LUHMES (cell line): ENCODE measurements around a stretch of chr1.

DNA sequence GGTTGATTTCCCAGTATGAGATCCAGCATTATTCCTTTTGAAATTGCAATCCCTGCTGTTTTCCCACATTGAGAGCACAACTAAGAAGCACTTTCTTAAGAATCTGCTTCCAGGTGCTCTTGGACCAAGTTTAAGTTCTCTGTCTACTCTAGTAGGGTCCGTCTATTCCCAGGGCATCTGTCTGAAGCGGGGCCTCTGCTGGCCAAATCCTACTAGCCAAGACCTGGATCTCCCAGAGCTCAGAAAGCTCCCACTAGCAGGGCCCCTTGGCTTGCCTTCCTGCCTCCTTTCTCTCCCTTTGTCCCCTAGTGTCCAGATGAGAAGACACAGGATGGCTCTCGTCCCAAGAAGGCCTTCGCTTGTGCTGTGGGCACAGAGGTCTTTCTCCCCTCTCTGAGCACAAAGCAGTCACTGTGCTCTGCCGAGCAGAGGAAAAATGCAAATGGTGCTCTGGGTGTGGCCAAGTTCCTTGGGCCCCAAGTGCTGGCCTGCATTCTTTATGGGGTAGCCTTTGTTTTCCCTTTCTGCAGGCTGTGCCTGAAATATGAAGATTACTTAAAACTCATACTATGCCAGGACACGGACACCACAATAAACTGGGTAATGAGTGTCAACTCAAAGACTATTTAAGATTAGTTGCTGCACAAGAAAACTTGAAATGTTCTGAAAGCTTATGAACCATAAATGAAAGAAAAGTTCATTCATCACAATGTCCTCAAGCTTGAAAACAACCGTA, 13.0 kb upstream of the GPR137B start:
- PRO-cap: no peak

- PRO-cap: no peak
Measured at GRCh38 chr1:236143418-236144035, 1.2 kb downstream of the GPR137B start.

DNA sequence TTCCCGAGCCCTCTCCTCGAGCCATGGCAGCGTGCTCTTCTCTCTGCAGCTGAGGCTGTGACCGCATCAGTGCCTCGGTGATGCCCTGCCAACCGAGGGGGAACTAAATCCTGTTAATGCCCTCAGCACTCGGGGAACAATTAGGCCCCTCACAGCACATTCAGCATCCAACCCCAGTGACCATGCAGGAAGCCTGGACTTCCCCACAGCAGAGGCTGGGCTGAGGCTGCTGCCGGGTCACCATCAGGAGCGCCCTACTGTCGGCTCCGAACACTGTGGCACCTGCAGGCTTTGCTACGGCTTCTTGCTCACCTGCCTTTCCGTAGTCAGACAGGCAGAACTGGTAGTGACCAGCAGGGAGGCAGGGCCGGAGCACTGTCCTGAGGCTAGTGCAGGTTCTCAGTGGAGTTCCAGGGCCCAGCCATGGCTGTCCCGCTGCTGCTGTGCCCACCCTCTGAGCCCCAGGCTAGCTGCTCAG, 8.1 kb downstream of the GPR137B start:
- PRO-cap: no peak

DNA sequence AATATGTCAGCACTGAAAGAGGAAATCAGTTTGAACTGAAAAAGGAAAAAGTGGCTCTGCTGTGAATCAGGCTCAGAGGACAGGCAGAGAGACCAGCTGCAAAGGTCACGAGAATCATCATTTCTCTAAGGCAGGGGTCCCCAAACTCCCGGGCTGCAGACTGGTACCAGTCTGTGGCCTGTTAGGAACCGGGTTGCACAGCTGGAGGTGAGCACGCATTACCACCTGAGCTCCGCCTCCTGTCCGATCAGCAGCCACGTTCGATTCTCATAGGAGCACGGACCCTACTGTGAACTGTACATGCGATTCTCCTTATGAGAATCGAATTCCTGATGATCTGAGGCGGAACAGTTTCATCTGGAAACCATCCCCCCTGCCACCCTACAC, 50.6 kb upstream of the ERO1B start:
- PRO-cap: no peak

GRCh38 chr1:236551184-236551917, 27.6 kb downstream of the LGALS8 start:
- PRO-cap: no peak

- PRO-cap: no peak
Measured at GRCh38 chr1:236687742-236687990, 1.4 kb downstream of the ACTN2 start.

DNA sequence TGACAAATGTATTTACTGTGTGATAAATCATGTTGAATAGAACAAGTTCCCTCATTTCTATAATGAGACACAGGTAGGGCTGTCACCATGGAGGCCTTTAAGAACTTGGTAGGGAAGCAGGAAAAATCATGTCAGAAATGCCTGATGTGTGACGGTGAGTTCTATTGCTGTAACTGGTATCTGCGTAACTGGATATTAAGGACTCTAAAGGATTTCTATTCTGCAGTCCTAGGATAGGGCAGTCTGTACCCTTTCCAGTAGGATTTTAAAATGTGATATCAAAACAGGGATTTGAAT, 15.5 kb downstream of the ACTN2 start:
- PRO-cap: no peak

DNA sequence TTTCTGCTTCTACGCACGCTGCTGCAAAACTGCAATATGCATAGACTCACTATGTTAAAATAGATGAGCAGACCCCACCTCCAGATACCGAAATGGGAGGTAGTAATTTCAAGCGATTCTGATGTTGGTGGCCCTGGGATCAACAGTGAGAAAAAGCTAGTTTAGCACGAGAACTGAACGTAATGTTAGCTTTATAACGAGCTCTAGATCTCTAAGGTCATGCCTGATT, 1.0 kb downstream of the MTR start:
- PRO-cap: no peak

DNA sequence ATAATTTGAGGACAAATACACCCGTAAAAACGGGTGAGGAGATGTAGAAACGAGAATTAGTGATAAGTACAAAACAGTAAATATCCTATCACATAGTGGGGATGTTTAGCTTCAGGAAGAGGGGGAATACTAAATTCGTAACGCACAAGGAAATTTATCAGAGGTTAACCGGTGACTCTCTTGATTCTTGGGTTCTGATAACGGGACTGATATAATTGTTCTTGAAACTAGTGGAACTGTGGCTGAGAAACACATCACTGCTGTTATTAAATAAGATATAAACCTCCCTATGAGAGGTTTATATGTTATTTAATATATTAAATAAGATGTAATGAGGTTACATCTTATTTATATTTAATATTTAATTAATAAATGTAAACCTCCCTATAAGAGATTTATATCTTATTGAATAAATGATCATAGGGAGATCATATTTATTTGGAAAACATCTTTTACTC, 1.4 kb downstream of the MTR start:
- PRO-cap: no peak

DNA sequence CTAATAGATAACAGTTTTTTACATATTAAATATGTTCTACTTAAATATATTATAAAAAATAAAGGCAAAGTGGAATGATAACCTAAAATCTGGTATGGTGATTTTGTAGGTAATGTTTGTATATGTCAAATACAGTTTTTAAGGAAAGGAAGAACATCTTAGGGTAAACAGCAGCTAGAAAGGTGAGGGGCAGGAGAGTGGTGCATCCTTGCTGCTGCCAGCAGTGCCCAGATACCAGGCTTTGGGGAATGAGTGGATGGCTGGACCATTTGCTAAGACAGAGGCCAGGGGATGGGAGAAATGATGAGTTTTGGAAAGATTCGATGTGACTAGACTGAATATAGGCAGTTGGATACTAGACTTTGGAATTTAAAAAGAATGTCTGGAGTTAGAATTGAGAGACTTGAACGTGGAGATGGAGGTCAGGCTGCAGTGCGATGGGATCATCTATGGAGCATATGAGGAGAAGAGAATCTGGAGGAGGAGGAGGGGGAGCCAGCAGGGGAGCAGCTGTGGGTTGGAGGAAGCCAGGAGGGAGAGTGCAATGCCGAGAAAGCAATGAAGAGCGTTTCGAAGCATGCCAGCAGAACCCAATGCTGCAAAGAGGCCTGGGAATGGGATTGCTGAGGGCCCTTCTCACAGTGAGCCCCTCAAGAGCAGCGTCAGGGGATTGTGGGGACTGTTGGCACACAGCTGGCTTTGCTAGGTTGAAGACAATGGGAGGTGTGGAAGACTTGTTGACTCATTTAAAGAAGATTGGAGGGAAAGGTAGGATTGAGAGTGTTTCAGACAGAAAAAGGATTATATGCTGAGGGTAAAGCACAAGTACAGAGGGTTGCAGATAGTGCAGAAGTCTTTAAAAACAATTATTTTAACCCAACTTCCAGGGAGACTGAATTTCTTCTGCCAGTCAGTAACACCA, 103.4 kb downstream of the MT1HL1 start:
- PRO-cap: no peak

DNA sequence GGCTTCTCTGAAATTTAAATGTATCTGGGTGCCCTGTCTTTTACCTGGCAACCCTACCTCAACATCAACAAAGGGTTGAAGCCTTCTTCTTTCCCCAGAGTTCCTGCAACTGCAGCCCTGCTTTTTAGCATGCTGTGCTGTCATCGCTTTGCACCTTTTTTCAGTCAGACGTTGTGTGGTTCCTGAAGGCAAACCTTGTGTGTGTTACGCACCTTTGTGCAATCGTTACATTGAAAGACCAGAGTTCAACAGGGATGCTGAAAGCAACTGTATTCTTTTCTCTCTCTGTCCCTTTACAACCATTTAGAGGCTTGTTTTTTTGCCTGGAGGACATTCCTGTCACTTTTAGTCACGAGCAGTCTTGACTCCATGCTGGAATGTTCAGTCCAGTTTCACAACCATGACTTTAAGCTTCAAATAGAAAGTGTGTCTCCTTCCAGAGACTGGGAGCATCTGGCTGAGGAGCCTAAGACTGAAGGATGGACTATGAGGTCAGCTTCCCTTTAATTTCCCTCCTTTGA, 10.7 kb upstream of the RYR2 start:
- PRO-cap: no peak

- PRO-cap: no peak
Measured at GRCh38 chr1:237047872-237048479, 6.0 kb downstream of the RYR2 start.

DNA sequence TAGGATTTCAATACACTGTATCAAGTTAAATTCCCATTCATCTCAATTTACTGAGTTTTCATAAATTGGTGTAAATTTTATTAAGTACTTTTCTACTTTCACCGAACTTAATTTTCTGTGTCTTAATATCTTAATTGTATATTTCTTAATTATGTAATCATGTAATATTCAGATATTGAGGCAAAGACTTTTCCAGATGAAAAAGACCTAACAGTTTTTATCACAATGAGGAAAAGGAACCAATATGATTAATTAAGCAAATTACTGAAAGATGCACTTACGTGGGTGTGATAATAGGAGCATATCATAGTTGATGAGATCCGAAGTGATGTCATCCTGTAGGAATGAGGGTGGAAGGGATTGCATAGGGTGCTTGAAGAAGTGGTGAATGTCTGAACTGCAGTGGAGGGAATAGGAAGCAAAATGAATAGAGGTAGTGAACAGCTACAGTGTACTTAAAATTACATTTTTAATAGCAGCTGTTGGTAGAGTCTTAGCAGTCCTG, 155.4 kb downstream of the RYR2 start:
- PRO-cap: no peak

DNA sequence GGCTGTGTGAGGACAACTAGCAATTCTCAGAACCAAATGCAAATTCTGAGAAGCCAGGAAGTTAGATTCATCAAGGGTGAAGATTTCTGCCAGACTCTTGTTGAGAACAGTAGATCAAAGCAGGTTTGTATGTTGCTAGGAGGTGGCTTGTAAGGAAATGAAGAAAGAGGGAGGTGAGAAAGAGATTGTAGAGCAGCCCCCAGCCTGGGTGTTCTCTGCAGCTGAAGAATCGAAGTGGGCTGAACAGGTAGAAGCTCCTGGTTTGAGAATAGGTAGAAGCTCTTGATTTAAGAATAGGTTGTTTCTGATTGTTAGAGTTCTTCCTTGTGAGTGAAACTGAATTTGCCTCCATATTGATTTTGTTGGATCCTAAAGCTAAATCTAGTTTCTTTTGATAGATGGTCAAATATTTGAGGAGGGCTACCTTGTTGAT, 153.9 kb downstream of the ZP4 start:
- PRO-cap: no peak

DNA sequence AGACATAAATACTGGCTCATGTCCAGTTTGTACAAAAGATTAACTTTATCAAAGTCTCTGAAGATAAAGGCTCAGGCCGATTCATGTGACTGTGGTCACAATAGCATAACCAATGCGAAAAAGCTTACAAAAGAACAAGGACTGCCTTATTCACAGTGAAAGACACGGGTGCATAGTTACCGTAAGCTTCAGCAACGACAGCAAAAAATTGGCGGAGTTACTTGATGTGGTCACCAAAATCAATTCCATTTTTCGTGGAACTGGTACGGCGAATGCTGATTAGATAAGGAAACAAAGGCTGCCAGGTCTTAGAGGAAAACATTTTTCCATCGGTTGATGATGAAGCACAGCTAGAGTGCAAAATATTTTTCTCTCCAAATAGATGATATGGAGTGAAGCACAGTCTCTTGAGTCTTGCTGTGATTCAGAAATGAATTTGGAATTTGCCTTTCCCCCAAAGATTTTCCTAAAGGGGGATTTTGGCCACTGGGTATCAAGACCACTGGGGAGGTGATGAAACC, 173.4 kb upstream of the CHRM3 start:
- PRO-cap: no peak

DNA sequence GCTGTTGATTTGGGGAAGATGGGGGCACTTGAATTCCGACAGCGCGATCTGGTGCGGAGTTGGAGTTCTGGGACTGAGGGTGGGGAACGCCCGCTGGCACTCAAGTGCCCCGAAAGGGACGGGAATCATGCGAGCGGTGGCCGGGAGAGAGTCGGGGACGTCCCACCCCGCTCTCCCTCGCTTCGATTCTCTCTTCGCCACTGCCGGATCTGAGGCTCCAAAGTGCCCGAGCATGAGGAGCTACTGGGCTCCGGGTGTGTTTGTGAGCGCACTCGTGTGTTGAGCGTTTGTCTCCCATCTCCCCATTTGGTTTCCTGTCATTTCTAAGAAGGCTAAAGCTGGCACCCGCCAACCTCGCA, 1.0 kb downstream of the CHRM3 start:
- PRO-cap: no peak

DNA sequence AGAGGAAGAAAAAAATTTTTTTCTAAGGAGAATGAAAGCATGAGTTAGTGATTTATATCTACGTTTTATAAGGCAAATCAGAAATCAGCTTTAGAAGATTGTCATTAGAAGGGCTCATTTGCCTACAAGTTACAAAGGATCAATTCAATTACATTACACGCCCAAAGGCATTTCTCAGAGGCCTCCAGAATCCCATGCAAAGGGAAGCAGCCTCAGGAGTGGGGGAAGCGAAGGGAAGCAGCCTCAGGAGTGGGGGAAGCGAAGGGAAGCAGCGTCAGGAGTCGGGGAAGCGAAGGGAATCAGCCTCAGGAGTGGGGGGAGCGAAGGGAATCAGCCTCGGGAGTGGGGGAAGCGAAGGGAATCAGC, 206.2 kb downstream of the GREM2 start:
- PRO-cap: no peak

- PRO-cap: no peak
Measured at GRCh38 chr1:240612809-240613083, 791 bp upstream of the GREM2 start.

DNA sequence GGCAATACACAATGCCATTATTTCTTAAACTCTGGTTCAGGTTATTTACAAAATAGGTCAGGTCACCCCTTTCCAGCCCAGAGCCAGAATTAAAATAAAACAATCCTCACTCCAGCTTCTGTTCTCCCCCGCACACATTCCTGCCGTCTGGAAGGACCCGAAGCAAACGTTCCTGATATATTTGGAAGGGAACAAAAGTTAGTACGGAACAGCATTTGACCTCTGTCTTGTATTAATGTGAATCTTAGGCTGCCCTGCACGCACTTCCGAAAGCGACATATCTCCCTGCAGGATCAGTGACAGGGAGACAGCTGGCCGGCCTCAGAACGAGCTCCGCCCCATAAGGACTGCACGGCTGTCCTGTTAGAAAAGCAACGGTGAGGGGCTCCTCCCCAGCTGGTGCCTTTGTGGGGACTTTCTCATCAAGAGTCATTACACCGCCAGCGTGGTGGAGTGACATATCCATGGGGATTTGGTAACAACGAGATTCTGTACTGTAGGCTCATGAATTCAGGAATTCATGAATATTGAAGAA, 7.9 kb upstream of the GREM2 start:
- PRO-cap: unidirectional peak, plus-strand start at position 431 of the sequence

GRCh38 chr1:241591309-241591823, 48.8 kb downstream of the CHML start:
- PRO-cap: no peak